Epithelial cell of proximal tubule (primary cell): ENCODE data around the gene RBL1.

DNA sequence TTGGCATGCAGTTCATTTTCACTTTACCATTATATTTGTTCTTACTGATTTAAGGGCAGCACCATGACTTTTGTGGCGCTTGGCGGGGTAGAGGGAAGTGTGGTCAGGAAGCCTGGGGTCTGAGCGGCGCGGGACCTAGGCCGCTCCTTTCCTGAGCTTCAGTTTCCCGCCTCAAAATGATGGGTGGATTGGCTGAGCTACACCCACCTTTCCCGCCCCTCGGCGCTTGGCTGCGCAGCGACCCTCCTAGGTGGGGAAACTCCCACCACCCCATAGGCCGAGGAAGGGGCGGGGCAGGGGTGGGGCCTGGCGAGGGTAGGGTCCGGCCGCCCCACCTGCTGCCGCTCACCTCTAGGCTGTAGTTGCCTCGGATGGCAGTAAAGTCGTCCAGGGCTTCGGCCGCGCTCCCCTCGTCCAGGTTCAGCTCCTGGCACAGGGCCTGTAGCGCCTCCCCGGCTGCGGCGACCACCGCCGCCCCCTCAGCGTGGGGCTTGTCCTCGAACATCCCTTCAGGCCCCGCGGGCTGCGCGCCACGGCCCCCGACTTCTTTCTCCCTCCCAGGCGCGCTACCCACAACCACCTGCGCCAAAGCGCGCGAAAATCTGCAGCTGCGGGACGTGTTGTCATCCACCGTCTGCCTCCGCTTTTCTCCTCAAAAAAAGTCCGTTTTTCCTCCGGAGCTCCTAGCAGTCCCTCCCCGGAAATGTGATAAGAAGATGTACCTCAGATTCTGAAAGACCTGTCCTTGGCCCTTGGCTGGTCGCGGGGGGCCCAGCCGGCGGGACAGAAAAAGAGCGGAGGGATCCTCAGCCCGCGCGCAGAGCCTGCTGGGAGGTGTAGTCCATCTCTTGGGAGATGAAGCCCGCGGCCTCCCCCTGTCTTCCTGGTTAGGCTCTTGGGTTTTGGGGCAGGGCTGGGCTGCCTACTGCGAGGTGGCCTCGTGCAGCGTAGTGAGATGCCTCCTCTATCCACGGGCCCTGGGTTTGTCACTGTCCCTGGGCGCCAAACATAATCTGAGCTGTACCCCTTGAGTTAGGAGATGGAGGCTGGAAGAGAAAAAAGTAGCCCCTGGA is at the start of gene RBL1:
TSS of gene RBL1 (minus strand) at position 574 of the 1,073 bp plus-strand sequence.
- RAMPAGE, long total RNA: start-site peak on the minus strand centred at position 559 of the sequence, 31 bp wide, 70 and 61 reads in 2 replicates
- RRBS: 3% methylated on average over 4 of the region's 66 CpGs

- RAMPAGE, long total RNA: no peak
- RRBS: no CpG with 5 or more reads among the region's 14 CpGs
These were observed 18.3 kb downstream of the GHRH start for GRCh38 chr20:37243228-37243889.

DNA sequence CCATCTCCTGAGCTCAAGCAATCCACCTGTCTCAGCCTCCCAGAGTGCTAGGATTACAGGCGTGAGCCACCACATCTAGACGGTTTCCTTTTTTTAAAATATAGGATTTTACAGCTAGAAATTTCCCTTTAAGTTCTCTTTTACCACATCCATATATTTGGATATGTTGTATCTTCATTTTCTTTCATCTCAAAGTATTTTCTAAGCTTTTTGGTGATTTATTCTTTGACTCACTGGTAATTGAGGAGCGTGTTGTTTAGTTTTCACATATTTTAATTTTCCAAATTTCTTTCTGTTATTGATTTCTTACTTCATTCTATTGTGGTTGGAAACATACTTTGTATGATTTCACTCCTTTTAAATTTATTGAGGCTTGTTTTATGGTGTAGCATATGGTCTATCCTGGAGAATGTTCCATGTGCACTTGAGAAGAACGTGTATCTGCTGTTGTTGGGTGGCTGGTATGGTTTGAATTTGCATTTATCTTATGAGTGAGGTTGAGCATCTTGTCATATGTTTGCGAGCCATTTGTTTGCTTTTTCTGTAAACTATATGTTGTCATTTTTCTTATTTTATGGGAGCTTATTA is 26.4 kb downstream of the SRC start:
- RAMPAGE, long total RNA: no peak
- RRBS: no CpG with 5 or more reads among the region's 5 CpGs

DNA sequence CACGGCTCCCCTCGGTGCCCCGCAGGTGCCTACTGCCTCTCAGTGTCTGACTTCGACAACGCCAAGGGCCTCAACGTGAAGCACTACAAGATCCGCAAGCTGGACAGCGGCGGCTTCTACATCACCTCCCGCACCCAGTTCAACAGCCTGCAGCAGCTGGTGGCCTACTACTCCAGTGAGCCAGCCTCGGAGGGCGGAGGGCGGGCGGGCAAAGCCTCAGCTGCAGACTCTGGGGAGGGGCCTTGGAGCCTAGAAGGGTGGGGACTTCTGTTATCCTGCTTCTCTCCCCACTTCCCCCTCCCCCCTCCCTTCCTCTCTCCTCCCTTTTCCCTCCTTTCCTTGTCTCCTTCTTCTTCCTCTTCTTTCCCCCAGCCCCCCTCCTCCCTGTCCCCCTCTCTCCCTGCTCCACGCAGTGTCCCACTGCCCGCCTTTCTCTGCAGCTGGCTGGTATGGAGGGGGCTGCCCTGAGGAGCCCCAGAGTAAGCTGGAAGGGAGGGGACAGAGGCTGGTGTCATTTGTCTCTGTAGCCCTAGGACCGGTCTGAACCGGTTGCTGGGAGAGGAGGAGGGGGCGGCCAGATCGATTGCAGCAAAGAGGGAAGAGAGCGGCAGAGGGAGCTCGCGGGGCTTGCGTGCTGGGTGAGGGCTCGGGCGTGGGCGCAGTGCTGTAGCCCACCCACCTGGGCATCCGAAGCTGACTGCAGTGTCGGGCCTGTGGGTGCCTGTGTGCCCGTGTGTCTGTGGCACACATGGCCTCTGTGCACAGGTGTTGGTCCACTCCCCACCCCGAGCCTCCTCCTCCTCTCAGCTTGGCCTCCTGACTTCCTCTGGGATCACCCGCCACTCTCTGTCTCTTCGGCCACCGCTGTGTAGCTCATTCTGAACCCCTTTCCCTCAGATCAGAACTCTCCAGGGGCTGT is 50.5 kb downstream of the SRC start:
- RAMPAGE, long total RNA: no peak
- RRBS: no CpG with 5 or more reads among the region's 34 CpGs

DNA sequence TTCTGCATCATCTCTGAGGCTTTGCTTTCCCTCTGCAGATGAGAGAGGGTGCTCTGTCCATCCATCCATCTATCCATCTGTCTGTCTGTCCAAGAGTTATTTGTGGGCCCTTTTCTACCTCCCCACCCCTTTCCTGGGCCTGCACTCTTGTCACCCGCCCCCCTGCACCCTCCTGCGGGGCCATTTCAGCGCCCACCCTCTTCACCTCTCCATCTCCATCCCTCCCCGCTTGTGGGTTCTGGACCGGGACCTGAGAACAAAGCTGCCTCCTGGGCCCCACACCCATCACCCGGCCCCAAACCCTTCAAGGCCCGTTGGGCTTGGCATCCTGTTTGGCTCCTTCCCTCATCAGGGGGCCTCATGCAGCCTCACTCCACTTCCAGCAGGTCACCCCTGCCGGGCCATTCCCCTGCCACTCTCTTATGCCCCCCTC is 67.3 kb downstream of the SRC start:
- RAMPAGE, long total RNA: no peak
- RRBS: 78% methylated on average over 3 of the region's 8 CpGs

DNA sequence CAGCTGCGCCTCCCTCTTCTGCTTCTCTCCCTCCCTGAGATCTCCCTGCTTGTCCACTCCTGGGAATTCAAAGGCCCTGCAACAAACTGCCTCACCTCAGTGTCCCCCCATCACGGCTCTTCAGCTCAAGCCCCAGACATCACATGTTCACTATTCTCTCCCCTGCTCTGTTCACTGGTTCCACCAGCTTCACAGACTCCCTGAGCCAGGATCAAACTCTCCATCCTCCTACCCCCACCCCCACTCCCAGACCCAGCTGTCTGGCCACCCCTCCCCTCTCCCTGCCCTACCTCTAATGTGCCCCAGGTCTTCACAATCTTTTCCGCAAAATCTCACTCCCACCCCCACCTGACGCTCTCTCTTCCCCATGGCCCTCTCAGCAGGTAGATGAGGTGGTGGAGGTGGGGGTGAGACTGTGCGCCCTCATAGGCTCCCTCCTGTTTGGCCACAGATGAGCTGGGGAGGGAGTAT is 84.2 kb upstream of the NNAT start:
- RAMPAGE, long total RNA: no peak
- RRBS: no CpG with 5 or more reads among the region's 5 CpGs

- RAMPAGE, long total RNA: no peak
- RRBS: no CpG with 5 or more reads among the region's 51 CpGs
These were observed 1.6 kb downstream of the NNAT start for GRCh38 chr20:37522245-37523541.

DNA sequence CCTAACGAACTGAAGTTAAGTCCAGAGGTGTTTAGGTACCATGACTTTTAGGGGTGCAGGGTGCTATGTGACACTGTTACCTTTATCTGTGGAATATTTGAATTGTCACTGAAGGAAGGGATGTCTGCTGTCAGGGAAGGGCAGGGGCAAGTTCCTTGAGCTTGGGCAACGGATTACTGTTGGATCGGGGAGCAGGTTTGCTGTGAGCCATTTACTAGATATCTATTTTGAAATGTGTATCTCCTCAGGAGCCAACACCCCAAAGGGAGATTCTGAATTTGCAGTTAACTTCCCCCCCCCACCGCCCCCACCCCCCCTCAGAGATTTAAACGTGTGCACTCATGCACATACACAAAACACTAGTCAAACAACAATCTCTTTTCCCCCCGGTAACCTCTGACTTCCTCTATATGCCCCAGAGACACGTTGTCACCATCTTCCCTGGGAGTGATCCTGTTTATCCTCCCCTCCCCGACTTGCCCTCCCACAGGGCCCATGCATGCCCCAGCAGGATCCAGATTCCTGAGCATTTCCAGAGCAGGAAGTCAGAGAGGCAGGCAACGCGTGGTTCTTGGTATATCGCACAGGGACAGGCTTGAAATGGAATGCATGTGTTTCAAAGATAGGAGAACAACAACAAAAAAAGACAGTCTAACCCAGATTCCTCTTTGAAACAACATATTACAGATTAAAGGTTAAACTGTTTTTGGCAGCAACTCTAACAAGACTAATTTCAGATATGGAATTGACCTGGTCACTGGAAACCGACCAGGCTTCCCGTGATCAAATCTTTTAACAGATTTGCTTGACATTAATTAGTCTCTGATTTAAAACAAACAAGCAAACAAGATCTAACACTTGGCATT is 1.5 kb downstream of the BLCAP start:
- RAMPAGE, long total RNA: no peak
- RRBS: no CpG with 5 or more reads among the region's 13 CpGs

DNA sequence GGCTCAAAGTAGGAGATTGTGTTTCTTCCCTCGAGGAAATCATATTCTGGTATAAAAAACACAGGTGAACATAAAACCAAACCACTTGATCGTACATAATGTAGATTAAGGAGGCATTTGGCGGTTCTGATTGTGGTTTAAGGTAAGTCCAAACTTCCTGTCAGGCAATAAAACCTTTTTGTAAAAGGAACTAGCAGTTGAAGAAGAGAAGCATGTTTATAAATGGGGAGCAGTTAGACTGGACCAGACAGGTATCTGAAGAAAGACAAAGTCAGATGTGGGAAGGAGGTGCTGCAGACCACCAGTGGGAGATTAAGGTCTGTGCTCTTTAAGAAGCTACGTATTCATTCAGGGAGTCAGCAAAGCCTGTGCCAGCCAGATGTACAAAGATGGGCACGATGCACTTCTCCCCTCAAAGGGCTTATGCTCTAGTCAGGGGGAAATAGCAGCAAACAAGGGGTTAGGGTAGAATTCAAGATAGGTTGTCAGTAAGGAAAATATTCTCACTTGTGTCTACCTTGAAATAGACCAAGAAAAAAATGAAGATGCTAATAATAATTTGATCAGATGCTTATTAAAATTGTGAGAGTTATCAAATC is 35.8 kb downstream of the RPRD1B start:
- RAMPAGE, long total RNA: no peak
- RRBS: no CpG with 5 or more reads among the region's 5 CpGs

DNA sequence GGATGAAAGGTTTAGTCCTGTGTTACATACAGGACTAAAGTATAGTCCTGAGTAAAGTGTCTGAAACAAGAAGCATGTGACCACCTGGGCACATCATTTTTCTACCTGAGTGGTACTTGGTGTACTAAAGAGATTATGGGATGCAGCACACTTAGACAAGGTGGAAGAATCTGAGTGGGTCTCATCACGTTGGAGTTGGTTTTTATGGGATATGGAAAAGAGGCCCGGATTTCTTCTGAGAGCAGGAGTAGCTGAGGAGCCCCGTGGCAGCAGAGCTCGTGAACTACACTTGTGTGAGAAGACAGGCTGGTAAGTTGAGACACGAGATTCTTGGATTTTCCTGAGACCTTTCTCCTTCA is 51.8 kb downstream of the RPRD1B start:
- RAMPAGE, long total RNA: no peak
- RRBS: no CpG with 5 or more reads among the region's 5 CpGs

DNA sequence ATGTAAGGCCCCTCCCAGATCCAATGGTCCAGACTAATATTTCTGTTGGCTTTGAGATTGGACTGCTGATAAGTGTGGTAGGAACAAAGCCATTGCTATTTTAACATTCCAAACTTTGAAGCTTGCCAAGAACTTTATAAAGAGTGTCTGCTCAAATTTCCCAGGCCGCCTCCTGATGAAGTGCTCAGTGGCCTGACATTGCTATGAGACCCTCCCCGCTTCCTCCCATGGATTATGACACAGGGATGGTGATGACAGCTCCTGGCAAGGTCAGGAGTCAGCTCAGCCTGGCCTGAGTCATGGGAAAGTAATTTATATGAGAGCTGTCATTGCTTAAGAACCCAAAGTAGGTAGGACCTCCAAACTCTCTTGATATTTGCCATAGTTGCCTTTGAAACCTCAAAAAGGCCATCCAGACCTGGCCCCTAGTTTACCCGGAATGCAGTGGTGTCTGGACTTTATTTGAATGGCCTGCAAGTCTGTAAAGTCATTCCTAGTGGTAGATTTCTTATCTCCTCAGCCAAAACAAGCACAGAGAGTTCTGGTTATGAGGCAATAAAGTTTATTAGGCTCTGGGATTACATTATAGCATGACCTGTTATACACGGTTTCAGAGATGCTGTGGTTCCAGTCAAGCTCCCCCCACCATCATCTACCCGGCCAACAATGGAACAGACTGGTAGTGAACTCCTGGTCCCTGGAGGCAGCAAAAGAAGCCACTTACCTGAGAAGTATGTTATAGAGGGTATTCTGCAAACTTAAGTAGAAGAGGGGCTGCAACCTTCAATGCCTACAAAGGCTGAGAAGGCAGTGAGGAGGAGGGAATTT is 55.1 kb downstream of the TGM2 start:
- RAMPAGE, long total RNA: no peak
- RRBS: no CpG with 5 or more reads among the region's 5 CpGs

DNA sequence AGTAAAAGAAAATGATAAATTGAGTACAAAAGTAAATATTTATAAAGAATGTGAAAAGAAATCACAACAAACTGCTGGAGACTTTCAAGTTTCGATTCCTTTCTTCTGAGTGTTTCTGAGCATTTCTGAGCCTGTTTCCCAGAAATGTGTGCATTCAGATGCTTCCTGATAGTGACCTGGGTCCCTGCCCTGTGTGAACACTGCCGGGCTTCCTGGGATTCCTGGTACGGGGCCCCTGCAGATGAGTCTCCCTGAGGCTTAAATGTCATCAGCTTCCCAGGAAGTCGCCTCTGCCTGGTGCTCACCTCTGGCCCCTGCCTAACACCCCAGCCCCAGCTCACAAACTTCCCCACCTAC is 42.1 kb downstream of the TGM2 start:
- RAMPAGE, long total RNA: no peak
- RRBS: no CpG with 5 or more reads among the region's 4 CpGs

DNA sequence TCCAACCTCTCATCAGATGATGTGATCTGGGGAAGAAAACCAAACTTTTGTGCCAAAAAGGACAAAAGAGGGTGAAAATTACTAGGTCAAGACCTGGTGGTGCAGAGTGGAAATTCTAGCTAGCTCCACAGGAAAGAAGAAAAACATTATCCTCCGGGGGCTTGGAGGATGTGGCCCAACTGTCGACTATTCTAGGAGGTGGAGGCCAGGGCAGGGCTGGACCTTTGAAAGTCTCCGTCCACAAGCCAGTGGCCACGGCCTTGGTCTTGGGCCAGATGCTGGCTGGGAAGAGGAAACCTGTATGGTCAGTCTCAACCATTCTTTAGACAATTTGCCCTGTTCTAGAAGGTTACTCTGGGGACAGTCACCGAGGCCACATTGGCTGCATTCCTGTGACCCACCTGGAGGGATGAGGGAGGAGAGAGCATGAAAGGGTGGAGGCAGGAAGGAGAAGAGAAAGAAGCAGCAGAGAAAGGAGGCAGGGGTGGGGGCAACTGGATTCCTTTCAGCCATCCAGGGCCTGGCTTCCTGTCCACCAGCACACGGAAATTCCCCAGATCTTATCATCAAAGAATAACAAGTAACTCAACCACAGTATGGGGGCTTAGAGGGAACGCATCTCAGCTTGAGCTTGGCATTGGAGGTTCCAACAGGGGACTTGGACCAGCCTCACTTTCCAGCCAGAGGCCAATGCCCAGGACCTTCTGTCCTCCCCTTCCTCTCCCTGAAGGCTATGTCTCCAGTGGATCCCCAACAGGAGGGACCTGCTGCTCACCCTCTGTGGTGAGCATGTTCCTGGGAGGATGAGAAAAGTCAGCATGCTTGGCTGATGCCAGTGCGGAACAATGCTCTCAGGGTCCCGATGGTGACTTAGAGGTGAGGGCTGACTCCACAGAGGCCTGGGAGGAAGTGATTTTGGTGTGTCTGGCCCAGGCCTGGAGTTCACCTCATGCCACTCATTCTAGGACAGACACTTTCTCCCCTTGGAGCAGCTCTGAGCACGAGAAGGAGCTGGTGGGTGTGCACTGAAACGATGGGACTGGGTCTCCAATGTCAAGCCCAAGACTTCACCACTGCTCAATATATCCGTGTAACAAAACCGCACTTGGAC is 30.4 kb downstream of the TGM2 start:
- RAMPAGE, long total RNA: no peak
- RRBS: no CpG with 5 or more reads among the region's 13 CpGs

DNA sequence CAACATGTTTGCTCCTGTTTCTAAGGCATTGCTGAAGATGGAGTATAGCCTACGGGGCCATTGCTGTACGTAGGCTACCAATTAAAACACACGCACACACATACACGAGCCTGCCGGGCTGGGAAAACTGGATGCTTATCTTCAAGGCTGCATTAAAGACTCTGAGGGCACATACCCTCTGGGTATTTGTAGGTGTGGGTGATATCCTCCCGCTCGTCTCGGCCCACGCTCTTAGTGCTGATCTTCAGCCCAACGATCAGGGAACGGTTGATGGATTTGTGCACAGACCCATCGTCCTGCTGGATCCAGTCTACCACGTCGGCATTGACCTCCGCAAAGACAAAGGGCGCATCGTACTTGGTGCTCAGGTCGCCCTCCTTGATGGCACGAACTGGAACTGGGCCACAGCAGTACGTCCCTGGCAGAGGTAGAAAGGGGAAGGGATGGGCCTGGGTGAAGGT is 25.8 kb downstream of the TGM2 start:
- RAMPAGE, long total RNA: no peak
- RRBS: no CpG with 5 or more reads among the region's 20 CpGs

- RAMPAGE, long total RNA: no peak
- RRBS: 7% methylated on average over 5 of the region's 17 CpGs
These were observed 20.8 kb downstream of the TGM2 start for GRCh38 chr20:38143983-38144955.

DNA sequence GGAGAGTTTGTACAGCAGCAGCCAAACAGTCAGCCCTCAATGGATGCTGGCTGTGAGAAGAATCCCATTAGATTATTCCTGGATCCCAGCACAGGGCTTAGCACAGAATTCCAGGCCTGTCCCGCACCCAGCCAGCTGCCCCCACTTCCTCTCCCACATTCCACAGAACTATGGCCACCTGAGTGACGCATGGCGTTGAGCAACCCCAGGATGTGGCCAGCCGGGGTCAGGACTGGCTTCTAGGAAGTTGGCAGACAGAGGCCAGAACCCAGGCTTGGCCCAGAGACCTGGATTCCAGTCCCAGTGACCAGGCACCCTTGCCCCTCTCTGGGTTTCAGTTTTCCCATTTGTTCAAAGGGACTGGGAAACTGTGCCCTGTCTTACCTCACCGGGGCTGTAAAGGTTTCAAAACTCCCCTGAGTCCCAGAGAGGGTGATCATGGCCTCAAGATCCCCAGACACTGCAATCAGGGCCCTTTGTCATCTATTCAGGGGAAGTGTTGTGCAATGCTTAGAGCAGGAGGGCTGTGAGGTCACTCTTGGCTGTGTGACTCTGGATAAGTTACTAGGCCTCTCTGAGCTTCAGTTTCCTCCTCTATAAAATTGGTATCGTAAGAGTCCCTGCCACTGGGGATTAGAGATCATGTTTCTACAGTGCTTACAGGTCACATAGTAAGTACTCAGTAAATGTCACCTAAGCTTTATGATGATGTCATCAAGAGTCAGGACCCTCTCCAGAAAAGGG is 3.1 kb upstream of the TGM2 start:
- RAMPAGE, long total RNA: no peak
- RRBS: no CpG with 5 or more reads among the region's 6 CpGs

- RAMPAGE, long total RNA: no peak
- RRBS: no CpG with 5 or more reads among the region's 4 CpGs
These were observed 3.8 kb upstream of the TGM2 start for GRCh38 chr20:38168833-38169319.

GRCh38 chr20:38201314-38201628 is 36.2 kb upstream of the TGM2 start:
- RAMPAGE, long total RNA: no peak
- RRBS: no CpG with 5 or more reads among the region's 7 CpGs

- RAMPAGE, long total RNA: no peak
- RRBS: no CpG with 5 or more reads among the region's 6 CpGs
These were observed 5.2 kb downstream of the KIAA1755 start for GRCh38 chr20:38255211-38255823.

DNA sequence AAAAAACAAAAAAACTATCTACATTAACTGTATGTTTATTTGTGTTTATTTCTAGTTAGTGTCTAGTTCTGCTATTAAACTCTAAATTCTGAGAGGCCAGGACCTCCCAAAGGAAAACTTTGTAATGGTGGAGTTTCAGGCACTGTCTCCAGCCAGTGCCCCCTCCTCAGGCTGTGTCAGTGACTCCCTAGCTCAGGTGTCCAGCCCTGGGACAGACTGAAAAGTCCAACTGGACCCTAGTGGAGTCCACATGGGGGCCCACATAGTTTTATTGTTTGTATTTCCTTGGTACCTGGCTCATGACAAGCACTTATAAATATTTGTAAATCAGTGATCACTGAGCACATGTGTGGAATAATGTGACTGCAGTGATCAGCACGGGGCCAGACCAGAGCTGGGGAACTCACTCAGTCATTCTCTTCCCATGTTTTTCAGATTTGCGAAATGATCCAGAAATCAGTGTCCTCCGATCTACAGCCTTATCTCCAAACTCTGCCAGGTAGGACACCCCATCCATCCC is 14.0 kb downstream of the LBP start:
- RAMPAGE, long total RNA: no peak
- RRBS: no CpG with 5 or more reads among the region's 3 CpGs